Metastatic Lung Carcinoma in the Adrenal Gland (tissue), 1 donor: ENCODE data around the genes IL1R2, IL1RL1 and TMEM182.

DNA sequence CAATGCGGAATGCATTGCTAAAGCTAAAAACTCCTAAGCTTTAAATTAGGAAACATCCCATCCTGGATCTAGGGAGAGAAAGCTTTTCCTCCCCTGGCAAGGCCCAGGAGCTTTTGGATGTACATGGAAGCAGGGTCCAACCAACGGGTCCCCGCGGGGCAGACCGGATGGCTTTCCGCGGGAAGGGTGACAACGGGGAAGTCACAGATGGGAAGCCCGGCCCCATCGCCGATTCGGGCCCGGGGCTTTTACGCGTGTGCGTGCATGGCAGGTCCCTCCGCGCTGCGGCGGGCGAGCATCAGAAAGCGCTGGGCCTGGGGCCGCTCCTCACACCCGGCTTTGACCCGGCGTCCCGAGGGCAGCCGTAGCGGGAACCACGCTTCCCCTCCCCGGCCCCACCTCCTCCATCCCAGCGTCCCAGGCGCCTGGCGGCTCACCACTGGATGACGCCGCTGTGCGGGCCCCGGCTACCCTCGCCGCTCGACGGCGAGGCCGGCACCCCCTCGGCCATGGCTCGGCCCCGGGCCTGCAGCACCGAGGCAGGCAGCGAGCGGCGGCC is 1.1 kb downstream of the RFX8 start:
- PRO-cap: no peak

GRCh38 chr2:101630083-101630853 is 67.2 kb upstream of the MAP4K4 start:
- PRO-cap: no peak

- PRO-cap: no peak
Measured at GRCh38 chr2:101710482-101711026, 13.0 kb downstream of the MAP4K4 start.

GRCh38 chr2:101751556-101752136 is 54.1 kb downstream of the MAP4K4 start:
- PRO-cap: no peak

DNA sequence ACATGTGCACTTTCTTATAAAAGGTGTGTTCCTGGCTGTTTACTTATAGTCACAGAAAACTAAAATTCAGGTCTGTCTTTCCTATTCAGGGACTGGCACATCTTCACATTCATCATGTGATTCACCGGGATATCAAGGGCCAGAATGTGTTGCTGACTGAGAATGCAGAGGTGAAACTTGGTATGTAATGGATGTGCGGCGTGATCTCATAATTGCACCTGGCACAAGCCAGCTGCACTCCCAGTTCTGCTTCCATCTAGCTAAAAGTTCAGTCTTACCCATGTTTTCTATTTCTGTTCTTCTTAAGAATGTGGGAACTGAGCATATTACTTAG is 131.9 kb downstream of the MAP4K4 start:
- PRO-cap: no peak

DNA sequence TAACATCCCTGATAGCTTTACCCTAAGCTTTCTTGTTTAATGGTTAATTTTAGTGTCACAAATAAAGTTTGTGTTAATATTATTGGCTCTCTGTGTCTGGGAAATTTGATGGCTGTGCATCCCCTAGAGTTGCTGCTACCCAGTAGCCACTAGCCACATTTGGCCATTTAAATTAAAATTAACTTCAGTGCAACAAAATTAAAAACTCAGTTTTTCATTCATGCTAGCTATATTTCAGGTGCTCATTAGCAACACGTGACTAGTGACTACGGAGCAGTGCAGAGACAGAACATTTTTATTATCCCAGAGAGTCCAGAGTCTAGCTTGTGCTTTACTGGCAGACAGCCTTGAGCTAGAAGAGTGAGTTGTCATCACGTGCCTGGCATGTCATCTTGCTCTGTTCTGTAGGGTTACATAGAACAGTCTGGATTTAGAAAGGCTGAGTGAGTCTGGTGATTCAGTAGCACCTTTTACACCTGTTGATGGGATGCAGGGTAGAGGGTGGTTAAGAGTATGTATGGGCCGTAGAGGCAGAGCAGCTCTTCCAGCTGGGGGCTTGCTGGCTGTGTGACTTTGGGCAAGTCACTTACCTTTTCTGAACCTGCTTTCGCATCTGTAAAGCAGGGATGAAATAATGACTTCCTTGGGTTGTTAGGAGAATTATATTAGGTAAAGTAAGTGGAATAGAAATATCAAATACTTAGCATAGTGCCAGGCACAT is 136.9 kb upstream of the IL1R2 start:
- PRO-cap: no peak

DNA sequence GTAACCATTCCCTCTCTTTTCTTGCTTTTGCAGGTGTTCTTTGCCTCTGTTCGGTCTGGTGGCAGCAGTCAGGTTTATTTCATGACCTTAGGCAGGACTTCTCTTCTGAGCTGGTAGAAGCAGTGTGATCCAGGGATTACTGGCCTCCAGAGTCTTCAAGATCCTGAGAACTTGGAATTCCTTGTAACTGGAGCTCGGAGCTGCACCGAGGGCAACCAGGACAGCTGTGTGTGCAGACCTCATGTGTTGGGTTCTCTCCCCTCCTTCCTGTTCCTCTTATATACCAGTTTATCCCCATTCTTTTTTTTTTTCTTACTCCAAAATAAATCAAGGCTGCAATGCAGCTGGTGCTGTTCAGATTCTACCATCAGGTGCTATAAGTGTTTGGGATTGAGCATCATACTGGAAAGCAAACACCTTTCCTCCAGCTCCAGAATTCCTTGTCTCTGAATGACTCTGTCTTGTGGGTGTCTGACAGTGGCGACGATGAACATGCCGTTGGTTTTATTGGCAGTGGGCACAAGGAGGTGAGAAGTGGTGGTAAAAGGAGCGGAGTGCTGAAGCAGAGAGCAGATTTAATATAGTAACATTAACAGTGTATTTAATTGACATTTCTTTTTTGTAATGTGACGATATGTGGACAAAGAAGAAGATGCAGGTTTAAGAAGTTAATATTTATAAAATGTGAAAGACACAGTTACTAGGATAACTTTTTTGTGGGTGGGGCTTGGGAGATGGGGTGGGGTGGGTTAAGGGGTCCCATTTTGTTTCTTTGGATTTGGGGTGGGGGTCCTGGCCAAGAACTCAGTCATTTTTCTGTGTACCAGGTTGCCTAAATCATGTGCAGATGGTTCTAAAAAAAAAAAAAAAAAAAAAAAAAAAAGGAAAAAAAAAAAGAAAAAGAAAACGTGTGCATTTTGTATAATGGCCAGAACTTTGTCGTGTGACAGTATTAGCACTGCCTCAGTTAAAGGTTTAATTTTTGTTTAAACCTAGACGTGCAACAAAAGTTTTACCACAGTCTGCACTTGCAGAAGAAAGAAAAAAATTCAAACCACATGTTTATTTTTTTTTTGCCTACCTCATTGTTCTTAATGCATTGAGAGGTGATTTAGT is 100.3 kb upstream of the IL1R2 start:
- PRO-cap: no peak

GRCh38 chr2:101991710-101992943 is at the start of gene IL1R2:
Gene IL1R2, plus strand, starts transcription at chr2:101991960.
- PRO-cap: no peak

GRCh38 chr2:102049248-102049622 is 57.5 kb downstream of the IL1R2 start:
- PRO-cap: no peak

DNA sequence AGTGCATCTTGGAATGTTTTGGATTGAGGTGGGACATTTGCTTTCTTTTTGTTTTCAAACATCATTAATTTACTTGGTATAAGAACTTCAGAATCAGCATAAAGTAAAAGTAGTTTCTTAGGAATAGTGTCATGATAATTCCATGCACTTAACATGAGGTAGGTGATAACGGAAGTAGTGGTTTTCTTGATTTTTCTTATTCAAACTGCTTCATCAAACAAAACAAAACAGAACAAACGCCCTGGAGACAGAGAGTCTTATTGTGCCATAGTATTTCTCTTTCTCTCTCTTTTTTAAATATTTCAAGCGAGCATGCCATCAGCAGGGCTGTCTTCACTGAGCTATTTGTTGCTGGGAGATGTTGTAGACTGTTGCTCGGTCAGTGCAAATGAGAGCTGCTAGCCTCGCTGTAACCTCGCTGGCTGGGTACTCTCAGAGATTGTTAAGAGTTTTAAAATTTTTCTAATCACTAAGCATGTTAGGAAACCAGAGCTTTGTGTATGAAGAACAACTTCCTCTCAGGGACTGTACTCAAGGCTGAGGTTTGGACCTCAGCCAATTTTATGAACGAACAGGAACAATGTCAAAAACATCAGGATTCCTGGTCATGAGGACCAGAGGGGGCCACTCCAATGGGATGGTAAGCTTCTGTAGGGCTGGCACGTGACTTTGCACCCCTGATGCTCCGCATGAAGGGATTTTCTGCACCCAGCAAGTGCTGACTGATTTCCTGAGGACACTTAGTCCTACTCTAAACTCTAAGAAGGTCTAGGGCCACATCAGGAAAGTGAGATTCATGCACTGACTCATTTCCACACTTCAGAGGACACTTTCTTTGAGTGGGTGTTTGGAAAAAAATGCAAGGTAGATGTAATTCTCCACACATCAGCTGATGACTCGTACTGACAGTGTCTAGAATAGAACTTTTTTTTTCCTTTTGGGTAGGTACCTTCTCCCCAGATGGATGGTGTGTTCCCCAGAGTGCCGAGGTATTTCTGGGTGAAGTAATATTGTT is 59.8 kb upstream of the IL1R1 start:
- PRO-cap: no peak

DNA sequence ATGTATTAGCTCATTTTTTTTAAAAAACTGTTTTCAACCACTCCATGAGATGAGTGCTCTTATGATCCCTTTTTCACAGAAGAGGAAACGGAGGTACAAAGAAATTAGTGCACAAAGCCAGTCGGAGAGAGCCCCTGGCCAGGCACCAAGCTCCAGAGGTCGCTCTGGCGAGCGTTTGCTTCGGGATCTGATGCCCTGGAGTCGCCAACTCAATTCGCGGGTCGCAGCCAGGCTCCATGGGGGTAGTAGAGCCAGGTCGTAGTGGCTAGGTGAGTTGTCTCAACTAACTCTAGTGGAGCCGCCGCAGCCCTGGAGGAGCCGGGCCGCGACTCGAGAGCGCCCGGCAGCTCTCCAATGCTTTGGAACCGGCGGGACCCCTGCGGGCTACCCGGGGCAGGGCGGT is 358 bp upstream of the IL1R1 start:
- PRO-cap: no peak

DNA sequence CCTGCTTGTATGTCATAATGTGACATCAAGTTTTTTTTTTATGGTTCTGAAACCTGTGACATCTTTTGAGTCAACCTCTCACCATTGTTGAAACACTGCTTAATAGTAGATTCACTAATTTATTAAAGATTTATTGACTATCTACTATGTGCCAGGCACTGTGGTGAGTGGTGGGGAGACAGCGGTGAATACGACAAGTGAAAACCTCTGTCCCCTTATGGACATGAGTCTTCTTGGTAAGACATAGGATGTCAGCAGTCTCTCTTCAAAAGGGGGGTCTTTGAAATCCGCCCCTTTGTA is 1.8 kb downstream of the IL1R1 start:
- PRO-cap: no peak

DNA sequence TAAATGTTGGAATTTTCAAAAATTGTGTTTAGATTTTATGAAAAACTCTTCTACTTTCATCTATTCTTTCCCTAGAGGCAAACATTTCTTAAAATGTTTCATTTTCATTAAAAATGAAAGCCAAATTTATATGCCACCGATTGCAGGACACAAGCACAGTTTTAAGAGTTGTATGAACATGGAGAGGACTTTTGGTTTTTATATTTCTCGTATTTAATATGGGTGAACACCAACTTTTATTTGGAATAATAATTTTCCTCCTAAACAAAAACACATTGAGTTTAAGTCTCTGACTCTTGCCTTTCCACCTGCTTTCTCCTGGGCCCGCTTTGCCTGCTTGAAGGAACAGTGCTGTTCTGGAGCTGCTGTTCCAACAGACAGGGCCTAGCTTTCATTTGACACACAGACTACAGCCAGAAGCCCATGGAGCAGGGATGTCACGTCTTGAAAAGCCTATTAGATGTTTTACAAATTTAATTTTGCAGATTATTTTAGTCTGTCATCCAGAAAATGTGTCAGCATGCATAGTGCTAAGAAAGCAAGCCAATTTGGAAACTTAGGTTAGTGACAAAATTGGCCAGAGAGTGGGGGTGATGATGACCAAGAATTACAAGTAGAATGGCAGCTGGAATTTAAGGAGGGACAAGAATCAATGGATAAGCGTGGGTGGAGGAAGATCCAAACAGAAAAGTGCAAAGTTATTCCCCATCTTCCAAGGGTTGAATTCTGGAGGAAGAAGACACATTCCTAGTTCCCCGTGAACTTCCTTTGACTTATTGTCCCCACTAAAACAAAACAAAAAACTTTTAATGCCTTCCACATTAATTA is 7.9 kb upstream of the IL1RL2 start:
- PRO-cap: no peak

GRCh38 chr2:102311320-102311744 is at the start of gene IL1RL1:
Gene IL1RL1, plus strand, starts transcription at chr2:102311563.
- PRO-cap: no peak

DNA sequence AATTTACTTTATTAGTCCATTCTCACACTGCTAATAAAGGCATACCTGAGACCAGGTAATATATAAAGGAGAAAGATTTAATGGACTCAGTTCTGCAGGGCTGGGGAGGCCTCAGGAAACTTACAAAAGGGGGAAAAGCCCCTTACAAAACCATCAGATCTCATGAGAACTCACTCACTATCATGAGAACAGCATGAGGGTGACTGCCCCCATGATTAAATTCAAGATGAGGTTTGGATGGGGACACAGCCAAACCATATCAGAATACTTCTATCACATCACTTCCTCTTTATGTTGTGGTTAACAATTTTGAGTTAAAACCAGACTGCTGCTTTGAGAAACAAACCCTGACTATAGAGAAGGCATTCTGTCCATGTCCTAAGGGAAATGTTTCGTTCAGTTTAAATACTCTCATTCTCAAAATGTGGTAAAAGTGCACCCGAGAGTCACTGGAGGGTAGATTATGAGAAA is 11.0 kb downstream of the IL18R1 start:
- PRO-cap: no peak

GRCh38 chr2:102418338-102418784 is 4.6 kb upstream of the IL18RAP start:
- PRO-cap: no peak

- PRO-cap: no peak
Measured at GRCh38 chr2:102723914-102724223, 12.8 kb downstream of the MFSD9 start.

GRCh38 chr2:102761558-102762150 is at the start of gene TMEM182:
Gene TMEM182, plus strand, starts transcription at chr2:102762031.
- PRO-cap: no peak

GRCh38 chr2:104657986-104658782 is 195.7 kb upstream of the POU3F3 start:
- PRO-cap: no peak

GRCh38 chr2:104889903-104890389 is 36.0 kb downstream of the POU3F3 start:
- PRO-cap: no peak